ENCODE data around the gene BTBD3.

DNA sequence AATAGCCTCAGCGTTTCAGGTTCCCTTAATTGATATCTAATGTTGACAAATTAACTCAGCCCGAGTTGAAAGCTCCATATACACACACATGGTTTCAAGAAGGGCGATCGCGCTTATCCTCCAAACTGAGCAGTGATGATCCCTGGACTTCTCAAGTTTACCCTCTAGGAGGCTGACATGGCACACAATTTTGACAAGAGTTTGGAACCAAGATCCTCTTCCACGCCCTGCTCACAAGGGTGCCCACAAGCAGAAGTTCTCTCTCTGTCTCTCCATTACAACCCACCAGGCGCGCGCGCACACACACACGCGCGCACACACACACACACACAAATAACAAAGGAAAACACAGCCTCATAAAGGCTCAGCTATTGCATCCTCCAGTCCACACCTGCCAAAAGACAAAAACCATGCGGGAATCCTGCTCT is 970 bp downstream of the PAK5 start:
- PRO-cap = no peak
- RAMPAGE, long total RNA = no peak

DNA sequence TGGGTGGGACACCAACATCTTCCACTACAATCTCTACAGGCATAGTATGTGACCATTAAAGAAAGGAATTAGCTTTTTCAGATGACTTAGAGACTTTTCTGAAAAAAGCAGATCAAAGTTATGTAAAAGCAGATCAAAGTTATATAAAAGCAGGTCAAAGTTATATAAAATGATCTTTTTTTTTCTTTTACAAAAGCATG is 36.4 kb downstream of the MKKS start:
- PRO-cap = no peak
- RAMPAGE, long total RNA = no peak

GRCh38 chr20:10654194-10655114 is 19.3 kb downstream of the JAG1 start:
- PRO-cap = no peak
- RAMPAGE, long total RNA = no peak

- PRO-cap = no peak
- RAMPAGE, long total RNA = no peak
These were observed 1.8 kb downstream of the JAG1 start for GRCh38 chr20:10671897-10672414.

DNA sequence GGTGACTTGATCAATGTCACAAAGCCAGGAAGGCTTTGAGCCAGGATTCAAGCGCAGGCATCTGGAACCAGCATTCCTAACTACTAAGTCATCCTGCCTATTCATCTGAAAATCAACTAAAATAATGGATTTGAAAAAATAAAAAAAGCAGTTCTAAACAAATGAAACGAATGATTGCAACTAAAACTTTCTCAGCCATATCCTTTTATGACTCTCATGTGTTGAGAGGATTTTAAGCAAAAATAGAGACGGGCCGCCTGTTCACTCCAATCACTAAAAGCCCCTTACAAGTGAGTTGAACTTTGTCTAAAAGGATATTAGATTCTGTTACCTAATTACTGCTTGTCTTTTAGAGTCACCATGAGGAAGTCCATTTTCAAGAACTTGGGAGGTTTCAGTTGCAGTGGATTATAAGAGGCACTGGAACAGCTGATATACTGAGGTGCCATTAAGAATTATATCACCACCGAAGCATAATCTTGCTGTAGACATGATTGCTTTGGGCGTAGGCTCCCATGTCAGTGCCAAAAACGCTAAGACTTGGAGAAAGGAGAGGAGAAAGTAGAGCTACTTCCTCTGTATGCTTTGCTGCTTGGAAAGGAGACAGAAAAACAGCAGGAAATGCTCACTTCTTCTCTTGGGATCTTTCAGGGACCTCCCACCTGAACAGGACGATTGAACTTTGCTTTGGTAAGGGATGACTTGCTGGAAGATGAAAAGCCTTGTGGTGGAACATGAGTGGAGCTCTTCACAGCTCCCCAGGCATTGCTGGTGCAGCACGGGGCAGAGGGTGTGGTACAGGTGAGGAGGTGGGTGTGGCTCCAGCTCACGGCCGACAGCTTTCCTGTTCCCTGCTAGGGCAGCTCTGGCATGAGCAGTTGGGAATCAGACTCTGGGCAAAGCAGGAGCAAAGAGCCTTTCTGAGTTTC is 190.2 kb upstream of the JAG1 start:
- PRO-cap = no peak
- RAMPAGE, long total RNA = no peak

GRCh38 chr20:11755297-11755788 is 162.3 kb upstream of the BTBD3 start:
- PRO-cap = no peak
- RAMPAGE, long total RNA = no peak

DNA sequence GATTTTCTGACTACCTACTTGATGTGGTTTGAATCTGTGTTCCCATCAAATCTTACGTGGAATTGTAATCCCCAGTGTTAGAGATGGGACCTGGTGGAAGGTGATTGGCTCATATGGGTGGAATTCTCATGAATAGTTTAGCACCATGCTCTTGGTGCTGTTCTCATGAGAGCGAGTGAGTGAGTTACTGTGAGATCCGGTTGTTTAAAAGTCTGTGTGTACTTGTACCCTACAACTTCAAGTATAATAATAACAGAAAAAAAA is 111.3 kb upstream of the BTBD3 start:
- PRO-cap = no peak
- RAMPAGE, long total RNA = no peak

- PRO-cap = no peak
- RAMPAGE, long total RNA = no peak
These were observed at the start of gene BTBD3 for GRCh38 chr20:11917485-11918222. Gene BTBD3 (plus strand): TSS chr20:11917893.

GRCh38 chr20:12286272-12286551 is 368.5 kb downstream of the BTBD3 start:
- PRO-cap = no peak
- RAMPAGE, long total RNA = no peak

DNA sequence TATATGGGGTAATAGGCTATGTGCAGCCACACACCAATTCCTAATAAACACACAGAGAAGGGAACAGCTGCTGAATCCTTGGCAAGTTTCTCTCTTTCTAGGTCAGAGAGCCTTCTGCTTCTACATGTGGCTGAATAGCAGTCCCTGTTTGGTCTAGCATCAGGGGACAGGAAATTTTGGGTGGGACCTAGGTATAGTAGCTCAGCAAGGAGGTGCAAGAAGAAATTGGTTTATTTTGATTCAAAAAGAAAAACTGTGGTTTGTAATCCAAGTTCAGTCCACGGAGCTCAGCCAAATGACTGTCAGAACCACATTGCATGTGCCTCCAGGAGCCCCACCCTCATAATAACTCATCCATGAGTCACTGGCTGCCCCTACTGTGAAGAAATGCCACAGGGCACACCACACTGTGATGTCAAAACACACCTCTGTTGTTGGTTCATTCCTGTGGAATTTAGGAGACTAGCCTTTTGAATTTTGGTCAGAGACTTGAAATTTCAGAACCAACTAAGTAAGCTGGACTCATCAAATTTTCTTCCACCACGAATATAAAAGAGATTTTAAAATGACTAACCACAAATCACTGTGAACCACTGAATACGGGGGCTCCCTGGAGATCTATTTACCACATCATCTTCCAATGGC is 21.2 kb downstream of the SPTLC3 start:
- PRO-cap = no peak
- RAMPAGE, long total RNA = no peak

DNA sequence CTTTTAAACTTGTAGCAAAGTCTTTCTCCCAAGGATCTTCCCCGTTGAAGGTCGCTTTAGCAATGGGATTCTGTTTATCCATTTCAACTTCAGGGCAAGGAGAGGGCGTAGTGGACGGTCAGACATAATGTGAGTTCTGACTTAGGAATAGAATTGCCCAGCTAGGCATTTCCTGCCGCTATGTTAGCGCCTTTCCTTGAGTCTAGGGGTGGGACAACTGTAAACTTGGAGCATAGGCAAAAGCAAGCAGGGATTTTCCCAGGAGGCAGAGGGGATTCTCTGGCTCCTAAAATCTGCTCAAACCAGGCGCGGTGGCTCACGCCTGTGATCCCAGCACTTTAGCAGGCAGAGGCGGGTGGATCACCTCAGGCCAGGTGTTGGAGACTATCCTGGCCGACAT is 1.5 kb downstream of the ISM1 start:
- PRO-cap = no peak
- RAMPAGE, long total RNA = no peak

- PRO-cap = no peak
- RAMPAGE, long total RNA = no peak
These were observed 51.5 kb downstream of the ISM1 start for GRCh38 chr20:13272596-13273037.

- PRO-cap = no peak
- RAMPAGE, long total RNA = no peak
These were observed 7.1 kb downstream of the NDUFAF5 start for GRCh38 chr20:13791581-13792634.

DNA sequence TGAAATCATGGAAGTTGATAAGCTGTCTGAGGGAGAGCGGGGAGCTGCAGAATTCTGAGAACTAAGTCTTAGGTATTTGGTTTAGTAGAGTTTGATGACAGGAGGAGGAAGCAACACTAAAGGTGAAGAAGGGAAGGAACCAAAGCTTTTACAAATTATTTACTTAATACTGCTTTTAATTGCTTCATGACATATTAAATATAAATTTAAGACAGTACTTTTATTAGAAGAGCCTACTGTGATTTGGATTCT is 15.3 kb downstream of the NDUFAF5 start:
- PRO-cap = no peak
- RAMPAGE, long total RNA = no peak

- PRO-cap = no peak
- RAMPAGE, long total RNA = no peak
These were observed 582.4 kb upstream of the FLRT3 start for GRCh38 chr20:14919781-14920325.

GRCh38 chr20:14924493-14924748 is 587.0 kb upstream of the FLRT3 start:
- PRO-cap = no peak
- RAMPAGE, long total RNA = no peak

- PRO-cap = no peak
- RAMPAGE, long total RNA = no peak
These were observed 859.3 kb upstream of the FLRT3 start for GRCh38 chr20:15196546-15197215.

DNA sequence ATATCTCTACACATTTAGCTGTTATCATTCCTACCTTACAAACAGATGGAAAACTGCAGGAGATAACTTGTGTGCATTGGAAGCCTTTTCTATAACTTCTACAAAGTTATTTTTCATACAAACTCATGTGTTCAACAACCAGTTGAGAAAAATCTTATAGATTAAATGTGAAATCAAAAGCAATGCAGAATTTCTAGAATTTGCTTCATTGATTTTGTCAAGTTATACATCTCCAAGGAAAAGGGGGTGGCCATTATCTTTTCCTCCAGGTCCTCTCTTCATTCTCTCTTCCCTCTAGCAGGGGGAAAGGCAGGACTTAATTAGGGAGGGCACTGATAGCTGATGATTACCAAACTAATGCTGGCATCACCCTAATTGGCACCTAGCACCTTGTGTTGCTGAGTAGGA is 971.7 kb upstream of the FLRT3 start:
- PRO-cap = no peak
- RAMPAGE, long total RNA = no peak

DNA sequence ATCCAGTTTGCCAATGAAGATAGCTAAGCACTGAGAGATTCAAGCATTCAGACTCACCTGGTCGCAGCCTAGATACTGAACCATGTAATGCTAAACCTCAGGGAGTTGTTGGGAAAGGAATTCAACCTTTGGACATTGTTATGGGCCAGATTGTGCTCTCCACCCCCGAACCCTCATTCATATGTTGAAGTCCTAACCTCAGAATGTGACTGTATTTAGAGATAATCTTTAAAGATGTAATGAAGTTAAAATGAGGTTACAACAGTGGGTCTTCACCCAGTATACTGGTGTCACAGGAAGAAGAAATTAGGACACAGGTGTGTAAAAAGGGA is 13.9 kb upstream of the KIF16B start:
- PRO-cap = no peak
- RAMPAGE, long total RNA = no peak

- PRO-cap = no peak
- RAMPAGE, long total RNA = no peak
These were observed 12.3 kb upstream of the SNRPB2 start for GRCh38 chr20:16717646-16717845.